PC-3 (cell line): ENCODE data around the genes BCL2L10 and ARPP19.

DNA sequence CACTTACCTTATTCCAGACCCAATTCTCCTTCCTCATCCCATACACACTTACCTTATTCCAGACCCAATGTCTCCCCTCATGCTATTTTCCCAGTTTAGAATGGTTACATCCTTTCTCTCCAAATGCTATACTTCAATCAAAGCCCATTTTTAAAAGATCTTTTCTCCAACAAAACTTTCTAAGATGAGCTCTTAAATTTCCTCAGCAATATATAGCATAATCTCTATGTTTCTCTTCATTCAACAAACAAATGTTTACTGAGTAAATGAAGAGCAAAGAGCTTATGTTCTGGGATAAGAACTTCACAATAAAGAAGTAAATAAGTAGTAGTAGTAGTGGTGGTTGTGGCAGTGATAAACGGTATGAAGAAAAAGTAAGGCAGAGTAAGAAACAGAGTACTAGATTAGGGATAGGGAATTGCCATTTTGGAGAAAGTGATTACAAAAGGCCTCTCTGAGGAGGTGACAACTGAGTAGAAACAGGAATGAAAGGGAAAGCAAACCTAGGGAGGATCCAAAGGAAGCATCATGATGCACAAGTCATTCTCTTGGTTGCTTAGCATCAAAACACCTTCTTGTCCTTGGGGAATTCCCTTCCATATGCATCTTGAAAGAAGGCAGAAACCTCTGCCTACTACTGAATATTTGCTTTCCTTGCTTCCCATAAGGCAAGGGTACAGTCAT, 24.3 kb downstream of the GABPB1 start:
- RAMPAGE, long total RNA: no peak

GRCh38 chr15:50351398-50352279, 3.4 kb downstream of the GABPB1 start:
- RAMPAGE, long total RNA: no peak

- RAMPAGE, long total RNA: no peak
Measured at GRCh38 chr15:50353604-50353859, 1.5 kb downstream of the GABPB1 start.

DNA sequence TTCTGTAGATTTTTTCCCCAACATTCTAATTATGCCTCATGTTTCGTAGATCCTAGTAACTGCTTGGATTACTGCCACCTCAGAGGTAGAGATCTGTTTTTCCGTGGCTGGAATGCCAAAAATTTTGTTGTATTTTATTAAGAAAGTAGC, 725 bp upstream of the GABPB1 start:
- RAMPAGE, long total RNA: no peak

DNA sequence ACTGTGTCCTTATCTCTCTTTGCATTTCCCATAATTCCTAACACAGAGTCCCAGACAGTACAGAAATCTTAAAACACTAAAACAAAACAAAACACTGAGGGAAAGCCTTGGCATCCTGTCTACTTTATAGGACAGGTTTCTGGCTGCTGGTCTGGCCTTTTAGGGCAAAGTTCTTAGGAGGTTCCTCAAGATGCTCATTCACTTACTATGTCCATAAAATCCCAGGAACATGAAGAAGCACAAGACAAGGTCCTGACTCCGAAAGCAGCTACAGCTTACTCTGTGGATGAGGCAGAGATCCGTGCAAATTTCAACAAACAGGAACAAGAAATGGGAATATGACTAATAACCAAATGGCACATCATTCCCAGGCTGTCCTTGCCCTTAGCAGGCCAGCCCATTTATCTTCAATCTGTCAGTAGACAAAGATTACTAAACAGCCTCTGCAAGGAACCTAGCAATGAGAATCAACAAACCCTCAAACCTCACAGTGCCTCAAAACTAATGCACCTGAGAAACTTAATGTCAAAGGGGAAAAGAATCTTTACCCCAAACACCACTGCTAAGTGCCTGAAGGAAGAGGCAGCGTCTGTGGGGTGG, 5.1 kb downstream of the TNFAIP8L3 start:
- RAMPAGE, long total RNA: no peak

DNA sequence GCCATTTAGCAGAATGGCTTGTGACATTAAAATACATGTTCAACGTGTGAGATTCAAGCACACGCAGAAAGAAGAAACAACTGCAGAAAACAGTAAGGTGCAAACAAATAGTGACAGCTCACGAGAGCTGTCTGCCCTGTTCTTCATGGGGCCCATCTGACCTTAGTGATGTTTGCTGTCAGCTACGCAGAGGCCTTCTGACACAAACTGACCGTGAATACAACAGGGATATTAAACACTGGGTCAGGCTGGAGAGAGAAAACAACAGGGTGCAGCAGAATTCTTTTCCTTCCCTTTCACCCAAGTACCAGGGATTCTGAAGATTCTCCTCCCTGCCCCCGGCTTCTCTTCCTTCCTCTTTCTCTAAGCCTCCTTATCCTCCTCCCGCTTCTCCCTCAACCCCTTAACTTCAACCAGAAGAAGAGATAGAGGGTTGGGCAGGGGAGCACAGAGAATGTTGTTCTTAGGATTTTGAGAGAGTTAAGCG, 2.2 kb downstream of the TNFAIP8L3 start:
- RAMPAGE, long total RNA: no peak

- RAMPAGE, long total RNA: no peak
Measured at GRCh38 chr15:51093505-51094568, 869 bp downstream of the TNFAIP8L3 start.

- RAMPAGE, long total RNA: no peak
Measured at GRCh38 chr15:51366842-51367755, 25.6 kb downstream of the GLDN start.

DNA sequence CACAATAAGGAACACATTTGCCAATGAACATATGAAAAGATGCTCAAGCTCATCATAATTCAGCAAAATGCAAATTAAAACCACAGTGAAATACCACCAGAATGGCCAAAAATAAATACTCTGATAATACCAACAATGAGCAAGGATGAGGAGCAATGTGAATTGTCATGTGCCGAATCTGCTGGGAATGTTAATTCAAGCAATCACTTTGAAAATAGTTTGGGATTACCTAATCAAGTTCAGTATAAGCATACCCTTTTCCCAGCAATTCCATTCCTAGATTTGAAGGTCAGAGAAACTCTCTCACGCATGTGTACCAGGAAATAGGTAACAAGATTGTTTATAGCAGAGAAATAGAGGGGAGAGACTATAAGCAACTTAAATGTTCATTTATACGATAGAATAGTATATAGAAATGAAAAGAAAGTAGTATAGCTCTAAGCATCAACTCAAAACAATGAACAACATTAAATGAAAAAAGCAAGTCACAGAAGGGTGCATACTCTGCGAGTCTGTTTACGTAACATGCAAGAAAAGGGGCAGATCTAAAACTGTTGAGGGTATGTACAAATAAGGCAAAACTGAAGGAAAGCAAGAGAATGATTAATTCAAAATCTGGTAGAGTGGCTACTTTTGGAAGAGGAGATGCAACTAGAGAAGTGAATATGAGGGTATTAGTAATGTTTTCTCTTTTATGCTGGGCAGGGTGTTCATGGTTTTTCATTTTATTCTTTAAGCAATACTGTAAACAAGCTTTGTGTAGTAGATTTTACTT, 27.4 kb downstream of the TMOD3 start:
- RAMPAGE, long total RNA: no peak

- RAMPAGE, long total RNA: no peak
Measured at GRCh38 chr15:51923973-51924721, 47.4 kb downstream of the LEO1 start.

GRCh38 chr15:52111855-52112851, at the start of gene BCL2L10:
TSS of gene BCL2L10 (minus strand) at chr15:52112775.
- RAMPAGE, long total RNA: no peak

DNA sequence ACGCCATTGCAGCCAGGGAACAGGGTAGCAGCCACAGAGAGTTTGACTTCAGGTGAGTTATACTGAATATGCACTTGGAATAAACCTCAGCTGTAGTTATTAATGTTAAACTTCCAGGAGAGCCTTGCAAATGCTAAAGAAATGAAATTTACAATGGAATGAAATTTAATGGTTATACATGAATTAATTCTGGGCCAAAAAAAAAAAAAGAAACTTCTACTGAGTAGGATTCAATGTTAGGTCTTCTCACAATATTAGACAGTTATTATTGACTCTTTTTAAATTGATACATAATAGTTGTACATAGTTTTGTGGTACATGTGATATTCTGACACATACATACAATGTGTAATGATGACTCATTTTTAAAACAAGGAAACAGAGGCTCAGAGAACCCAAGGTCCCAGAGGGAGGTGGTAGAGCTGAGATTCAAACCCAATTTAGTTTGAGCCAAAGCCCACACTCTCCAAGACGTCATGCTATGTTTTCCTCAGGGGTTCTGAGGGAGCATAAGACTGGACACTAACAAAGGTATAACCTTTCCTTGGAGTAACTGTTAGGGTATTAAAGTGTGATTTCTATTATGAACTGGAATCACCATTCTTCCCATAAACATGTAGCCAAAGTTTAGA, 40.7 kb downstream of the MYO5C start:
- RAMPAGE, long total RNA: no peak

GRCh38 chr15:52294388-52294732, 1.2 kb downstream of the MYO5C start:
- RAMPAGE, long total RNA: no peak

GRCh38 chr15:52518845-52519338, 9.8 kb downstream of the MYO5A start:
- RAMPAGE, long total RNA: no peak

DNA sequence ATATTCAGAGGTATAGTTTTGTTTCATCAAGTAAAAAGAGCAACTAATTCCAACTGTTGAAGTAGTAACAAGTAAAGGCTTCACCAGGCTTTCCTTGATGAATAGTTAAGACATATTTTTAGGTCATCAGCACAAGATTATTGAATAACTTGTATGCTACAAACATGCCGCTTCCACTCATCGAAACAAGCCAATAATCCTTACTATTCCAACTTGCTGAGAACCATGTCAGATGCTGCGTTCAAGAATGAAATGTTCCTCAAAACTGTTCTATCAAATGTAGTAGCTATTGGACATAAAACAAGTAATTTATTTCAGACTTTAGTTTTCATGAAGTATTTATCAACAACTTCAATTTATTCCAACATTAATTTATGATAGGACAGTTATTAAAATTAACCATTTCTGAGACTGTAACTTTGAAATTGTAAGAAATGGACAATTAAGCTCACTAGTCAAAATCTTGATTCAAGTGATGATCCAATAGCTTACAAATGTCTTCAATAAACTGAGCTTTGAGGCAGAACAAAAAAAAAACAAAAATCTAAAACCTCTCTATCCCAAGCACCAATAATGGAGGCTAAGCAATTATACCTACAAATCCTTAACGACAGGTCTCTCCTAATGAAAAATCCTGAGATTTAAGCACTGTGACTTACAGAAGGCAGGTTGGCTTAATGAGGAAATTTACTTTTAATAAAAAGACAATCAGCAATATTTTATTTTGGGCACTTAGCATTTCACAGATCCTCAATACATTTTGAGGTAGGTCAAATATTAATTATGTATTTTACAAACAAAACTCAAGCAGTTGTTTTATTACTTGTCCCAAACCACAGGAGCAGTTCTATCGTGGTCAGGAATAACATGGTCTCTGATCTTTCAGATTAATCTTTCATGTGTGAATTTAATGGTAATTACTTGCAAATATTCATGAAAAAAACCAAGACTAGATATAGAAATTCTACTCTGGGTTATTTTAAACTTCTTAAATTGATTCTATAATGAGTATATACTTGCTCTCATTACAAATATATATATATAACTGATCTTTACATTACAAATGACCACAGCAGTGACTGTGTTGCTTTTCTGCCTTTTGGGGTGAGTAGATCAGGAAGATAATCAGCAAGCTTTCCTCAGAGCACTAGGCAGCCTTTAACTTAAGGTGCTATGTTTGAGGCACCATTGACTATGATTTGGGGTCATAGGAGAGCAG, 19.6 kb downstream of the ARPP19 start:
- RAMPAGE, long total RNA: no peak

GRCh38 chr15:52568395-52569587, at the start of gene ARPP19:
TSS of gene ARPP19 (minus strand) at chr15:52569030.
- RAMPAGE, long total RNA: start-site peak on the minus strand at chr15:52568979-52569027, 176 and 26 reads in 2 replicates

- RAMPAGE, long total RNA: no peak
Measured at GRCh38 chr15:52709687-52710244, 30.6 kb upstream of the ATOSA start.

DNA sequence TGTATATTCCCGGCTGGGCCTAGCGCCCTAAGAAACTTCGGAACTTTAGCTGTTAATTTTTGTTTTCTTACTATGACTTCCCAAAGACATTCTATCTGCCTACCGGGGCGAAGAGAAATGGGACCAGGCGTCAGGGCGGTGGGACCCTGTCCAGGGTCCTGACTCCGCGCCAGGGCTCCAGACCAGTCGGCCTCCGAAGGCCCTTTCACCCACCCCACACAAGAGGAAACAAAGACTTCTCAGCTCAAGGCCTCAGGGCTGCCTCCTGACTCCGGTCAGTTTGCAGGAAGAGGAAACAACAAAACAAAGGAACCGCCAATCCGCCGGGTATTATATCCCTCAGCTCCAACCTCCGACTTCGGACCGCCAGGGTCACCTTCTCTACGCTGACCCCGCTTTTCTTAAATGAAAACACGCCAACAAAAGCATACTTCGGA, 6.8 kb downstream of the ONECUT1 start:
- RAMPAGE, long total RNA: no peak

GRCh38 chr15:52798459-52799009, 8.4 kb upstream of the ONECUT1 start:
- RAMPAGE, long total RNA: no peak

DNA sequence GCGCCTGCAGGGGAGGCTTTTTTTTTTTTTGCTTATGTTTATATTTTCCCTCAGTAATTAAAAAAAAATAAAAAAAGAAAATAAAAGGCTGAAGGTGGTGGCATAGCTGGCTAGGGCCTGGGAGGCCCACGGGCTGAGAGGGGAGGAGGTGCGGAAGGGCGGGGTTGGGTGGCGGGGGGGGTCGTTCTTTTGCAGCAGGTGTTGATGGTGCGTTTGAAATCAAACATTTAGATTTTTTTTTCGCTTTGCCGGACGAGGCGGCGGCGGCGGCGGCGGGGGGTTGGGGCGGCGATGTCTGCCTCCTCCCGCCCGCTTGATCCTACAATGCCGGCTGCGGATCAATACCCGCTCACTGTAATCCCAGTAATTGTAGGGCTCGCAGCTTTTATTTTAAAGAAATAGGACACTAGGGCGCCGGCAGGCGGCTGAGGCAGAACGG, 15.0 kb upstream of the ONECUT1 start:
- RAMPAGE, long total RNA: no peak